ENCODE data around the genes HDAC5 and SLC4A1.

- RRBS: no CpG with 5 or more reads among the region's 3 CpGs
Observed at GRCh38 chr17:44113010-44113381, 10.4 kb downstream of the HDAC5 start.

- RRBS: no CpG with 5 or more reads among the region's 7 CpGs
Observed at GRCh38 chr17:44114510-44115258, 8.8 kb downstream of the HDAC5 start.

GRCh38 chr17:44122734-44123736 is at the start of gene HDAC5:
HDAC5 (minus strand) TSS chr17:44123641.
- RRBS: 1% methylated on average over 48 of the region's 85 CpGs

DNA sequence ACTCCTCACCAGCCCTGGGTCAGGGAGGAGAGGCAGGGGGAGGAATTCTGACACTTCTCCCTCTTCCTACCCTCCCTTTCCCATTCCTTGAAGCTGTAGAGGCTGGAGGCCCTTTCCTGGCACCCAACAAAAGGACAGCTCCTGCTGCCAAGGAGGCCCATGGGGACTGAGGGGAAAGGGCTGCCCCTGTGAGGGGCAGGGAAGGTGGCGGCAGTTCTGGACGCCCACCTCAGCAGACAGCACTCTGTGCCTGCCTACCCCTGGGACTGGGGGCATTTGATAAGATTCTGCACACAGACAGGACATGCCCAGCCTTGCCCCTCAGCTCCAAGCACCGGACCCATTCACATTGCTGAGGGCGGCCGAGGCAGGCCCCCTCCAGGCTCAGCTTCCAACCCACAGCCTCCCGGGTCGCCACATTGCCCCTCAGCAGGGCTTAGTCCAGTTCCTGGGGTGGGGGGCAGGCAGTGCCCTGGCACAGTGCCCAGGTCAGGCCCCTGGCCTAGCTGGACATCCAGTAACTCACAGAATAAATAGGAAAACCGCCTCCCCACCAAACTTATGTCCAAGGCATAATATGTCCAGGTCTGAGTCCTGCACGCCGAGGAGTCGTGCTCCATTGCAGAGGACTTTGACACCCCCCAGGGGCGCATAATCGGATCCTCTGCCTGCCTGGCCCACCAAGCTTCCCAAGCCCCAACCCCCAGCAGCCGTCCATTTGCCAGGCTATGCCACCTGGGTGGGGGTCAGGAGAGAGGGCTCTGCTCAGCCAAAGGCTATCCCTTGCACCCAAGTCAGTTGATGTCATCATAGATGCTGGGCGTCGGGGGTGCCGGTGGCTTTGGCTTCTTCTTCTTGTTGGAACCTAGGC is 6.0 kb downstream of the ATXN7L3 start:
- RRBS: 83% methylated on average over 3 of the region's 17 CpGs

GRCh38 chr17:44203188-44204326 is 3.9 kb upstream of the ATXN7L3 start:
- RRBS: no CpG with 5 or more reads among the region's 14 CpGs

- RRBS: no CpG with 5 or more reads among the region's 3 CpGs
Observed at GRCh38 chr17:44214687-44214982, 4.8 kb downstream of the UBTF start.

DNA sequence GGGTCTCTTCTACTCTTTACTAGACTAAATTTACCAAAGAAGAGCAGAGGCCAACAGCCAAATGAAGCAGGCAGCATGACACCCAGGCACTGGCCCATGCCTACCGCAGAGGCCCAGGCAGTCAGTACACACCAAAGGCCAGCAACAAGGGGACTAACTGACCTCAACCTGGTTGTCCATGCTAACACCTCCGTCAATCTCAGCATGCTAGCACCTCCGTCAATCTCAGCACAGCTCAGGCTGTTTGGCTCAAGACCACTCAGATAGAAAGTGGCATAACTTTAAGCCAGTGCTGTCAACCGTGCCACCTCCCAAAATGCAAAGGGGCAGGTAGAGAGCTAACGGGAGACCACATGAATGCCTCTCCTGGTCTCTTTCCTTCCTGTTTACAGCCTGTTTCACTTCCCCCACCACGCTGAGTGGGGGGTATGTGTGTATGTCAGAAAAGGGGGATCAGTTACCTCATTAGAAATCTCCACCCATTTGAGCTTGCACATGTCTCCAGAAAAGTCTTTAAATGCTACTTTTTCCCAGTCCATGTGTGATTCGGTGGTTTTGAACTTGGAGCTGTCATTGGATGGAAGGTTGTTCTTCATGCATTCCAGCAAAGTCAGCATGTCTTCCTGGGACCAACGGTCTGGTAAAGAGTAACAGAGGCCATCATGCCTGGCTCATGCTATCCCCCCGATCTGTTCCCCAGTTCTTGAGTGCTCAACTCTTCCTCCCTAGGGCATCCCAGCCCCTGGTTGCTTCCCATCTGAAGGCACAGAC is 3.2 kb downstream of the UBTF start:
- RRBS: no CpG with 5 or more reads among the region's 9 CpGs

GRCh38 chr17:44268043-44268514 is at the start of gene SLC4A1:
SLC4A1 (minus strand) TSS chr17:44268135.
- RRBS: no CpG with 5 or more reads among the region's 13 CpGs

GRCh38 chr17:44348598-44349168 is 3.6 kb downstream of the GRN start:
- RRBS: no CpG with 5 or more reads among the region's 10 CpGs

DNA sequence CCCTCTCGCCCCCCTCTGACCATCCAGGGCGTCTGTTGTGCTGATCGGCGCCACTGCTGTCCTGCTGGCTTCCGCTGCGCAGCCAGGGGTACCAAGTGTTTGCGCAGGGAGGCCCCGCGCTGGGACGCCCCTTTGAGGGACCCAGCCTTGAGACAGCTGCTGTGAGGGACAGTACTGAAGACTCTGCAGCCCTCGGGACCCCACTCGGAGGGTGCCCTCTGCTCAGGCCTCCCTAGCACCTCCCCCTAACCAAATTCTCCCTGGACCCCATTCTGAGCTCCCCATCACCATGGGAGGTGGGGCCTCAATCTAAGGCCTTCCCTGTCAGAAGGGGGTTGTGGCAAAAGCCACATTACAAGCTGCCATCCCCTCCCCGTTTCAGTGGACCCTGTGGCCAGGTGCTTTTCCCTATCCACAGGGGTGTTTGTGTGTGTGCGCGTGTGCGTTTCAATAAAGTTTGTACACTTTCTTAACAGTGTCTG is 7.6 kb downstream of the GRN start:
- RRBS: no CpG with 5 or more reads among the region's 16 CpGs

- RRBS: 91% methylated on average over 1 of the region's 20 CpGs
Observed at GRCh38 chr17:44399348-44399895, 10.0 kb upstream of the ITGA2B start.

GRCh38 chr17:44448250-44449028 is 54.8 kb downstream of the GPATCH8 start:
- RRBS: no CpG with 5 or more reads among the region's 4 CpGs

GRCh38 chr17:44552231-44552634 is 5.1 kb upstream of the FZD2 start:
- RRBS: no CpG with 5 or more reads among the region's 8 CpGs

DNA sequence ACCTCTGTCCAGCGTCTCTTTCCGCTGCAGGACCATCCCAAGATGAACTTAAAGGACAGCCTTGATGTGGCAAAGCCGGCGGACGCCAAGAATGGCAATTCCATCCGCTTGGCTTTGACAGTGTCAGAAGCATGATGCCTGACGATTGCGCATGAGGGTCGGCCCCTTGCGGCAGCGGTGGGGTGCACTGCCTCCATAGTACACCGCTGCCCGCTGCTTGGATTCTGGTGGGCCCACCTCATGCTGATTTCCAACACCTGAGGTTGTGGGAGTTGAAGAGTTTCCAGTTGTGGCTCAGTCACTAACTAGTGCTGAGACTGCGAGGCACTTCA is 505 bp upstream of the KIF18B start:
- RRBS: no CpG with 5 or more reads among the region's 14 CpGs

DNA sequence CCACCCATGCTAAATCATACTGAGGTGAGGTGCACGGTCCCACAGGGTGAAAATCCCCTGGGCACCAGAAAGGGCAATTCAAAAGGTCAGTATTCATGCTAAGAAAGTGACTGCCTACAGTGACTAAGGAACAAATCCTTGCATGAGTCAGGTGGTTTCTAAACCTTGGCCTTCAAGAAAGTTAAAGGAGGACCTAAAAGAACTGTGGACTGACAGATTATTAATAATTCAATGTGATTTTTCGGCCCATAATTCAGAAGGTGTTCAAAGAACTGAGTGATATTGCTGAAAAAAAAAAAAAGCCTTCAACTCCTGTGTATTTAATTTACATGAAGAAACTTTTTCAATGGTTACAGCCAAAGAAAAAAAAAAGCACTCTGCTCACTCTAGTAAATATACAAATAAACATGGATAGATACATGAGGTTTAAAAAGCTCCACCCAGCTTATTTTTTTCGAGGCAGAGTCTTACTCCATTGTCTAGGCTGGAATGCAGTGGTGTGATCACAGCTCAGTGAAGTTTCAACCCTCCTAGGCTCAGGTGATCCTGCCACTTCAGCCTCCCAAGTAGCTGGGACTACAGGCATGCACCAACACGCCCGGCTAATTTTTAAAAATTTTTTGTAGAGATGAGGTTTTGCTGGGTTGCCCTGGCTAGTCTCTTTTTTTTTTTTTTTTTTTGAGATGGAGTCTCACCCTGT is 4.4 kb downstream of the DCAKD start:
- RRBS: no CpG with 5 or more reads among the region's 5 CpGs

GRCh38 chr17:45114115-45114515 is 18.2 kb downstream of the PLCD3 start:
- RRBS: no CpG with 5 or more reads among the region's 14 CpGs

GRCh38 chr17:45114755-45115305 is 17.5 kb downstream of the PLCD3 start:
- RRBS: no CpG with 5 or more reads among the region's 17 CpGs

GRCh38 chr17:45115306-45115665 is 17.0 kb downstream of the PLCD3 start:
- RRBS: 80% methylated on average over 1 of the region's 15 CpGs

DNA sequence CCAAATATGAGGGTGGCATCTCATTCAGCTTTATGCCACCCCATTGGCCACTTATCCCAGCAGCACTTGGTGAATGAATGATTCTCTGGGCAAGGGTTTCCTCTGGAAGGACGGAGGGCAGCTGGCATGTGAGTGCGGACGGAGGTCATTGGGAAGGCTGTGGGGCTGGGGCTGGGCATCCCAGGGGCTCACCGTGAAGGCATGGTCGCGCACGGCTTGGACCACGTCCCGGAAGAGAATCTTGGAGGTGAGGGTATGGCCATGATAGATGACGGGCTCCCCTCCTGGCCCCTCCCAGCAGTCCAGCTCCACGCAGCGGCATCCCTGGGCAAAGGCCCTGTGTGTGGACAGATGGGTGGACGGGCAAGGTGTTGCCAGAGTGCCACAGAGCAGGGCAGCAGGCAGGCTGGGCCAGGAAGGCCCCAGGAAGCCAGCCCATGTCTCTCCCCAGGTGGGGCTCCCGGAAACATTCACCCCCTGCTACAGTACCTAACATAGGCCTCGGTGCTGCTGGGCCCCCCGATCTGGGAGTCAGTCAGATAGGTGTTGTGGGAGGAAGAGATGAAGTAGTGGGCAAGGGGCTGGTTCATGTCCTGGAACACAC is 14.4 kb downstream of the PLCD3 start:
- RRBS: no CpG with 5 or more reads among the region's 16 CpGs

DNA sequence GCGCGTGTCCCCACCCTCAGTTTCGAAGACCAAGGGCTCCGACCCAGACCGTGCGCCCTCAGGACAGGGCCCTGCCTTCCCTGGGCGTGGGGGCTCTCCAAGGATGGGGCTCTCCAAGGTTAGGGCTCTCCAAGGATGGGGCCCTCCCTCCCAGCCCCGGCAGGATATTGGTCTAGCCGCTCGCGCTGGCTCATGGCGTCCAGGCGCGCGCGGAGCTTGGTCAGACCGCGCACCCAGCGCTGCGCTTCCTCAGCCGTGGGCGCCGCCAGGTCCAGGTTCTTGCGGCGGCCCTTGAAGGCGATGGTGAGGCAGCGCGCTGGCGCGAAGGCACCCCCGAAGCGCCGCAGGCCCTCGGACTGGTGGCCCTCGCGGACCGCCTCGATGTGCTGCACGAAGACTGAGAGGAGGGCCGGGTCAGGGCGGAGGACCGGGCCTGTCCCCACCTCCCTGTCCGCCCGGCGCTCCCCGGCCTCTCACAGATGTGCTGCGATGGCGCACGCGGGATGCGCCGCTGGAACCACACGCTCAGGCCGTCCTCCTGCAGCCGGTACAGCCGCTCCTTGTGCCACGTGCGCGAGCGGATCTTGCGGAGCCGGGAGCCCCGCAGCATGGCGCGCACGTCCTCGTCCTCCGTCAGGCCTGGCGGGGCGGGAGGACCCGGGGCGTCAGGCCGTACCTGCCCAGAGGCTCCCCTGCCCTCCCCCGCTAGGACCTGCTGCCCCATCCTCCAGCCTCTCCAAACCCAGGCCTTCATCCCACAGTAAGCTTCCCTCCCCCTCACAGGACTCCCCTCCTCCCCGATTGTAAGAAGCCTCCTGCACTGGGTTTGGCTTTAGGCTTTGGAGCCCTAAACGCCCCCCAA is 11.3 kb downstream of the PLCD3 start:
- RRBS: 67% methylated on average over 24 of the region's 76 CpGs

All from zone of skin (tissue), 1 donor.